Subcutaneous adipose tissue (tissue), 3 donors: ENCODE measurements around the genes ANXA5 and ADAD1.

DNA sequence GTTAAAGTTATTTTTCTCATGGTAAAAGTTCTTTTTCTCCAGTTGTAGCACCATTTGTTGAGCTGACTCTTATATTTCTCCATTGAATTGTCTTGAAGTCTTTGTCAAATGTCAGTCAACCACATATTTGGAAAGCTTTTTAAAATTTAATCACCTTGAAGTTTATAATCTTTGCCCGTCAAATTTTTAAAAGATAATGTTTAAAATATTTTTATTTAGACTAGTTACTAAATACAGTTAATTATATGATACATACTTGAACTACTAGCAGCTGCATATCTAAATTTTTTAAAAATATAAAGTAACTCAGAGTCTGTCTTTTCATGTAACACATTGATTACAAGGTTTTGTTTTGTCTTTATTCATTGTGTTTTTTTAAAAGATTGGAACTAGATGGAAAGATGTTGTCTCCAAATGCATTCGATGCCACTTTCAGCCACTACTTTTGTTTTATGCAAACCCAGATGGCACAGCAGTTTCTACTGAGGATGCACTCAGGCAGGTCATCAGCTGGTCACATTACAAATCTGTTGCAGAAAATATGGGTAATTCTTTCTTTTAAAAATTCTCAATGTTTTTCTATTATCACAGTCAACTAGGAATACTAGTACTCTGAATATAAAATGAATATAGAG, 33.4 kb downstream of the C4orf3 start:
- PRO-cap = no peak
- RAMPAGE, long total RNA, 3 experiments = no peak in any of the 3 experiments

- PRO-cap = no peak
- RAMPAGE, long total RNA, 3 experiments = no peak in any of the 3 experiments
Measured at GRCh38 chr4:119299723-119300011, 778 bp downstream of the C4orf3 start.

- PRO-cap = no peak
- RAMPAGE, long total RNA, 3 experiments = no peak in any of the 3 experiments
Measured at GRCh38 chr4:119322212-119322646, 291 bp upstream of the FABP2 start.

DNA sequence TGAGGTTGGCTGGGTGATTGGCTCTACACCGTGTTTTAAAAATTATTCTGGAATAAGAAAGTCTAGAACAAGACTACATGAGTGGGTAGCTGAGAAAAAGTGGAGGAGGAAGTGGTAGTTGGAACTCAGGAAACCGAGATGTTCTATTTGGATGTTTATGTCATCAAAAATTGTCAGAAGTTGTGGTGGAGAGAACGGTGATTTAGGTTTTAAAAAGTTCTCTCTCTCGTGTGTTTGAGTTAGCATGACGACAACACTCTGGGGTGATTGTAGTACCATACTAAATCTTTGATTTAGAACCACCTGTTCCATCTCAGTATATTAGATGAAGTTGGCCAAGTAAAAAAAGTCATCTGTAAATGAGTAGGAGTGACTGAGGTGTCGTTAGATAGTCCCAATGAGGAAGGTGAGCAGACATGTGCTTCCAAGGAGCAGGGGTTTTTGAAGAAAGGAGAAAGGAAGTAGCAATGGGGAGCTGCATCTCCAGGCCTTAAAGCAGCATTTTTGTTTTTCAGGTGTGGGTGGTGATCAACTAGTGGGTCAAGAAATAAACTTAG, 41.5 kb upstream of the FABP2 start:
- PRO-cap = no peak
- RAMPAGE, long total RNA, 3 experiments = no peak in any of the 3 experiments

DNA sequence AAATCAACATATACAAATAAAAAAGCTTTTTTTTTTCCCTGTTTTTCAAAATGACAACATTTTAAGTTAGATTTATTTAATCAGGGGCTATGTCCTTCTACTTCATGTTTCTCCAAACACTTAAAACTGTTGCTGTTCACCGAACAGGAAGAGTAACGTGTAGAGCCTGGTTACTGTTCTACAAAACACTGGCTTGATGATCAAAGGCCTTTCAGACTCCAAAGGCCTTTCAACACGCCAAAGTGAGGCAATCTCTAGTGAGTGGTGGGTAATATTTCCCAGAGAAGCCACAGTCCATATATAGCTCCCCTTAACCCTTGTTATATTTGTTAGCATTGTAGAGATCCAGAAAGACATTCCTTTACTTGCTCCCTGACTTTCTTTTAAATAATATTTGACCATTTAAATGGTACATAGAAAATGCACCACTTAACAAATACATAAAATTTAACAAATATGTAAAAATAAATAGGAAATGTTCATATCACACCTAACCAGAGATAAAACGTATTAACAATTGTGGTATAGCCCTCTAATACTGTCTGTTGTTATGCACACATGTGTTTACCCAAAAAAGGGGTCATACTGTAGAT, 49.4 kb upstream of the FABP2 start:
- PRO-cap = no peak
- RAMPAGE, long total RNA, 3 experiments = no peak in any of the 3 experiments

- PRO-cap = no peak
- RAMPAGE, long total RNA, 3 experiments = no peak in any of the 3 experiments
Measured at GRCh38 chr4:119481789-119482549, 146.6 kb downstream of the PDE5A start.

- PRO-cap = no peak
- RAMPAGE, long total RNA, 3 experiments = no peak in any of the 3 experiments
Measured at GRCh38 chr4:119626387-119626835, 2.2 kb downstream of the PDE5A start.

GRCh38 chr4:119679030-119679670, 50.5 kb upstream of the PDE5A start:
- PRO-cap = no peak
- RAMPAGE, long total RNA, 3 experiments = no peak in any of the 3 experiments

DNA sequence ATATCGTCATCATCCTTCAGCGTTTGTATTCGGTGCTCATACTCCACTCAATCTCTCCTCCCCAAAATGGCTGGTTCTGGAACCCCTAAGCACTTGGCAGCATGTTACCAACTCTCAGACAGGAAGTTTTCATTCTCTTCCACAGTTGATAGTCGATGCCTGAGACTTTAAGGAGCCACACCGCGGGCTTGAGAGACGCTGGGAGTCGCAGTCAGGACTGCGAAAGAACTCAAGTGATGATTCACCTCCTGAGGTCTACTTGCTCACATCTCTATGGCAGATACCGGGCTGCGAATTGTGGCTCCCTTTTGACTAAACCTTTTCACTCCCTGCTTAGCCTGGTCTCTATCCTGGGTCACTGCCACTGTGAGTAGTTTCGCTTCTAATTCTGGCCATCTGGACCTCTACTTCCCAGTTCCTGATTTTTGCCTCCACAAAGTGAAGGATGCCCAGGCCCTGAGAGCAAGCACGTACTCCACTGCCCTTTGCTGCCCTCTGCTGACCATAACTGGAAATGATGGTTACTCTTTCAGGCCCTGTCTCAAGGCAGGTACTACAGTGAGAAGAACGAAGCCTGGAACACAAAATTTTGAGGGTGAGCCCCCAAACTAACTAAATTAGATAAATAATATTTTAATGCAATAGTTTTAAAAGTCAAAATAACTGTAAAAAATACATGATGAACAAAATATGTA, 16.9 kb downstream of the MAD2L1 start:
- PRO-cap = unidirectional peak, plus-strand start at position 178 of the sequence; unidirectional peak, minus-strand start at position 398 of the sequence
- RAMPAGE, long total RNA, 3 experiments = no peak in any of the 3 experiments

- PRO-cap = no peak
- RAMPAGE, long total RNA, 3 experiments = no peak in any of the 3 experiments
Measured at GRCh38 chr4:120517889-120518451, 404.6 kb downstream of the PRDM5 start.

GRCh38 chr4:120816416-120816873, 106.1 kb downstream of the PRDM5 start:
- PRO-cap = no peak
- RAMPAGE, long total RNA, 3 experiments = no peak in any of the 3 experiments

DNA sequence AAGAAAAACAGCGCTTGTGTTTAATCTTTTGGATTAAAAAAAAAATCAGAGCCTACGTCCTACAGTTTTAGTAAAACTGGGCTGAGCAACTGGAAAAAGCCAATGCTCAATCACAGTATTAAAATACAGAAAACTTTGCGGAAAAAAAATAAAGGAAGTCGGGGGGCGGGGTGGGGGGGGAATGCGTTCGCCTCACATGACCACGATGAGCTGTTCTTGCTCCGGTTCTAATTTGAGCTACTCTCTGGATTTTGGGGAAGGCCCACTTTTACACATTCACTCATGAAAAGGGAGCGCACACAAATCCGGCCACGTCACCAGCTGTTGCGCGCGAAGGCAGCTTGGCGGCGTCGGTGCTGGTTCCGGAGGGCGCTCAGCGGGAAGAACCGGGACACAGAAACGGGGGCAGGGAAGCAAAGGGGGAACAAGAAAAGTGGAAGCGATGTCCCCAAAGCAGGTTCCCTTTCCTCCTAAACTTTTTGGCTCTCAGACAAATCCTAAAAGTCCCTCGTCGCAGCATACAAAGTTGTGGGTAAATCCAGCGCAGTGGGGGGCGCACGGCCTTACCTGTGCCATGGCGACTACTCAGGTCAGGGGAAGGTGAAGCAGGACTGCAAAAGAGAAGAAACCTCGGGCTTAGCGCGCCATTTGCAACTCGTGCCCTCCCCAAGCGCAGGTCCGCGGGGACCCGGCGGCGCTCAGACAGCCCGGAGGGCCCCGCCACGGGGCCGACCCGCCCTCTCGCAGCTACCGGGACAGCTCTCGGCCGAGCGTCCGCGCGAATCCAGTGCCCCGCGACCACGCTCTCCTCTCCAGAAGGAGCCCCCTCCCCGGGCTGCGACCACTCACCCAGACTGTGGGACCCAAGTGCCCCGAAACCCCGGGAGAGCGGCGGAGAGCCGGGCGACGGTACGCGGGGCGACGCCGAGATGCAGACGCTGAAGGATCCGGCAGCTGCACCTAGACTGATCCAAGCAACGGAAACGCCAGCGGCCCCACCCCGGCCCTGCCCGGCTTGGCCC, at the start of gene ANXA5:
ANXA5 (minus strand) TSS at position 967 of the 1,022 bp plus-strand sequence.
- PRO-cap = bidirectional peak, plus-strand start at position 213 of the sequence, minus-strand start at position 125 of the sequence; bidirectional peak, plus-strand start at position 312 of the sequence, minus-strand start at position 229 of the sequence; bidirectional peak, plus-strand start outside the sequence, minus-strand start at position 962 of the sequence
- RAMPAGE, long total RNA, 3 experiments = start-site peak on the minus strand in 3 of 3 experiments, centred at positions 862 to 975 of the sequence, 1,274 to 4,370 reads per replicate

DNA sequence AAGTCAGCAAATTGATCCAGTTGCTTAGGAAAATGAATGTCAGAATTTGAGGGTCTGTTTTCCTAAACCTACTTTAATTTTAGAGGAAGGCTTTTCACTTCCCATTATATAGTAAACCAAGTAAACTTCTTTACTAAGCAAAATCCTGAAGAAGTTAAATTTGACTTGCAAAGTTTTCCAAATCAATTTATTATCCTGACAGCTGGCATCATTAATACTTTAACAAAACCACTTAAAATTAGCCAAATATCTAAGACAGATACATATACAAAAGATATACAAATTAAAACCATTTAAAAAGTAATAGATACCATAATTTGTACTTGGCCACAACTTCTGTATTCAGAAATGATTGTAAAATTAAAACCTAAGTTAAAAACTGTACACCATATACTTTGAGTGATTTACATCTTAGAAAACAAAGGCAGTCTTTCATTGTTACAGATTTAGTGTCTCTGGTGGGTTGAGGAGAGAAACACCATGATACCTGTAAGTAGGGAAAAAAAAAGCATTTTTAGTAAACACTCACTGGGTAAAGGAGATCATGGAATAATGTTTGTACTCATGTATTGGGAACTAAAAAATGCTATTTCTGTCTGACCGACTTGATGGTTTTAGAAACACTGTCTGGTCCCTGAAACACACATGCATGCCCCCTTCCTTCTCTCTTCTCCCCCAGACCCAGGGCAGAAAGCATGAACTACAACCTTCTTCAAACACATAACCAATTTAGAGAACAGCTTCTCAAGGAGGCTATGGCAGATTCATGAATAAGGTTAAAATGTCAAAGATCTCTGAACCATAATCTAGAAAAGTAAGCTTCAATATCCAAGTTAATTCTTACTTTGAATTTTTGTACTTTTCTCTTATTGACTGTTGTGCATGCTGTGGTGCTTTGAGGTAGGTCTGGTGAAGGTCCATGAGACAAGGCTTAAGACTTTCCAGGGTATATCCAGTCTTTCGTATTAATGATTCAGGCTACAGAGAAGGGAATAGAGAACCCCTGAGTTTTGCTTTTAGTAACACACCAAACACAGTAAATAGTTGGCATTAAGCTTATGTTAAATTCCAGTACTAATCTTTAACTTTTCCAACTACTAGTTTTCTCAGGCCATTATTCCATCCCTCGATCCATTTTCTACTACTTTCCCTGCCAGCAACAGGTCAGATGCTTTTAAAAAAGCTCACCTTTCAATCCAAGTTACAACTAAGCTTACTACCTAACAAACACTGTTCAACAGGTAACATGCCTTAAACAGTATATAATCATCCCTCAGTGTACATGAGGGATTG, 6.0 kb downstream of the CCNA2 start:
- PRO-cap = no peak
- RAMPAGE, long total RNA, 3 experiments = no peak in any of the 3 experiments

DNA sequence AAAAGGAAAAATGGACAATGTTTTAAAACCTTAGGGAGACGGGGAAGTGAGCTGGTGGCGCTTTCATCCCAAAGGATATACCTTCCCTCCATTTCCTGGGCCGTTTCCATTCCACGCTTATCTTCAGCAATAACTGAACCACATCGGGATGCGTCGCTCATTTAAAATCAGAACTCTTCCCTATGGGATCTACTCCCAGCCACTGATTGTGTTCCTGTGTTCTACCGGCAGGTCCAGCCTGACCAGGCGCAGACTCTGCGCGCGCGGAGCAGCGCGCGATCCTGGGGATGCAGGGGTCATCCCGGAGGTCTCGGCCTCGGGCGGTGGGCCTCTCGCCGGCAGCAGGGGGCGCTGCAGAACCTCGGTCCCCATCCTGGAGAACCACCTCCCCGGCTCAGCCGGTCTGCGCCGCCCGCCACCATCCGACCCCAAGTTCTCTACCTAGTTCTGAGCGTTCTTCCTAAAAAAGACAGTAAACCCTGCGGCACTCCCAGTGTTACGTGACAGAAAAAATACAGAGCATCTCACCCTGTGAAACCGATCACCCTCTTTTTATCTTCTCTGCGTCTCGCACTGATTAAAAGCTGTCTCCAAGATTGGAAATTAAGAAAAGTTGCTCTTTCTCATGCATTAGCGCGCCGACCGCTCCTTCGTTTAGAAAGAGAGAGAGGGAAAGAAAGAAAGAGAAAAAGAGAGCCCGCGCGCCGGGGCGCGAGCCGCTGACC, 1.7 kb downstream of the TRPC3 start:
- PRO-cap = no peak
- RAMPAGE, long total RNA, 3 experiments = no peak in any of the 3 experiments

DNA sequence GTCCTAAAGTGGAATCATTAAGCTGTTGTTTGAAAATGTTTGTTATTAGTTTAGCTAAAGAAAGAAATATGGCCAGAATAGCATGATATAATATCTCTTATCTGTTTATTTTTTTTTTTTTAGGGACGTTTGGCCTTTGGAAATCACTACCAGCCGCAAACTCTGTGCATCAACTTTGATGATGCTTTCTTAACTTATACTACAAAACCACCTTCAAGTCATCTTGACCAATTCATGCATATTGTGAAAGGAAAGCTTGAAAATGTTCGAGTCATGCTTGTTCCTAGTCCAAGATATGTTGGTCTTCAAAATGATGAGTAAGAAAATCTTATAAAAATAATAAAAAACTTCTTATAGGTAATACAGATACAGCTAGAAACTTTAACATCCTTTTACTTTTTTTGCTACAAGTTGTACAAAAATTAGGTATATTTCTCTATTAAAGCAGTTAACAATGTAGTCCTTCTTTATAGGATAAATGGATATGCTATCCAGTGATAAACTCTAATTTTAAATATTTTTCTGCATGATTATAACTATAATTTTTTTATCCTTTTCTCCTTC, 35.7 kb downstream of the BLTP1 start:
- PRO-cap = no peak
- RAMPAGE, long total RNA, 3 experiments = no peak in any of the 3 experiments

- PRO-cap = no peak
- RAMPAGE, long total RNA, 3 experiments = no peak in any of the 3 experiments
Measured at GRCh38 chr4:122294487-122295279, 84.1 kb upstream of the ADAD1 start.

DNA sequence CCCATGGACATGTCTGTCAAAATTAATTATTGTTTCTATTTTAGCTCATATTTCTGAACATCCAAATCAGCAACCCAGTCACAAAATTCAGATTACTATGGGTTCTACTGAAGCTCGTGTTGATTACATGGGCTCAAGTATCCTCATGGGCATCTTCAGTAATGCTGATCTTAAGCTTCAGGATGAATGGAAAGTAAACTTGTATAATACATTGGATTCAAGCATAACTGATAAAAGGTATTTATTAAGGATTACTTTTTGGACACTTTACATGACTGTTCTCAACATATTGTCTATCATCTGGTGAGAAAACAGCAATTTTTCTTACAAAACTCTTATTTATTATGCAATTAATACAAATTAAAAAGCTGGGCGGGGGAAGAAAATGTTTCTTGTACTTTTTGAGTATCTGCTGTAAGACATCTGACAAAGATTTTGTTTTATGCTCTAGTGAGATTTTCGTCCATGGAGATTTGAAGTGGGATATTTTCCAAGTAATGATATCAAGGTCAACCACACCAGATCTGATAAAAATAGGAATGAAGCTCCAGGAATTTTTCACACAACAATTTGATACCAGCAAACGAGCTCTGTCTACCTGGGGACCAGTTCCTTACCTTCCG, 29.3 kb upstream of the ADAD1 start:
- PRO-cap = no peak
- RAMPAGE, long total RNA, 3 experiments = no peak in any of the 3 experiments

DNA sequence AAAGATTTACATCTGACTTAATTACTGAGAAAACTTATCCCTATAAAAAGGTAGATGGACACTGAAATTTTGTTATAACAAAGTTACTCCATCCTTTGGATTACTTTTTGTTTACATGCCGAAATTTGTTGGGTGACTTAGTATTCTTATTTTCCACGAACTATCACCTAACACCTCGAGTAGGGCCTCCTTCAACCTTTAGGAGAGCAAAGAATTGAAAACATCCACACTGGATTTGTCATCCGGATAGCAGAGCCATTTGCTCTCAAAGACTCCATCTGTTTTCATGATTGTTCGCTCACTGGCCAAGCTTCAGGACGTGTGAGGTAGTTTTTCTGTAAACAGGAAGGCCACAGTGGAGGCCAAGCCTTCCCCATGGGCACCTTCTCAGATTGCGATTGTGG, at the start of gene ADAD1:
ADAD1 (plus strand) TSS at position 338 of the 404 bp plus-strand sequence.
- PRO-cap = no peak
- RAMPAGE, long total RNA, 3 experiments = no peak in any of the 3 experiments

DNA sequence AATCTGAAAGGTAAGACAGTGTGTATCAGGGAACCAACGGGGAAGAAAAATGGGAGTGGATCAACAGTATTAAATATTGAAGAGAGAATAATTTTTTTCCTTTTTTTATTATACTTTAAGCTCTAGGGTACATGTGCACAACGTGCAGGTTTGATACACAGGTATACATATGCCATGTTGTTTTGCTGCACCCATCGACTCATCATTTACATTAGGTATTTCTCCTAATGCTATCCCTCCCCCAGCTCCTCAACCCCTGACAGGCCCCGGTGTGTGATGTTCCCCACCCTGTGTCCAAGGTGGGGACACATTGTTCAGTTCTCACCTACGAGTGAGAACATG, 60.8 kb downstream of the IL21 start:
- PRO-cap = no peak
- RAMPAGE, long total RNA, 3 experiments = no peak in any of the 3 experiments

DNA sequence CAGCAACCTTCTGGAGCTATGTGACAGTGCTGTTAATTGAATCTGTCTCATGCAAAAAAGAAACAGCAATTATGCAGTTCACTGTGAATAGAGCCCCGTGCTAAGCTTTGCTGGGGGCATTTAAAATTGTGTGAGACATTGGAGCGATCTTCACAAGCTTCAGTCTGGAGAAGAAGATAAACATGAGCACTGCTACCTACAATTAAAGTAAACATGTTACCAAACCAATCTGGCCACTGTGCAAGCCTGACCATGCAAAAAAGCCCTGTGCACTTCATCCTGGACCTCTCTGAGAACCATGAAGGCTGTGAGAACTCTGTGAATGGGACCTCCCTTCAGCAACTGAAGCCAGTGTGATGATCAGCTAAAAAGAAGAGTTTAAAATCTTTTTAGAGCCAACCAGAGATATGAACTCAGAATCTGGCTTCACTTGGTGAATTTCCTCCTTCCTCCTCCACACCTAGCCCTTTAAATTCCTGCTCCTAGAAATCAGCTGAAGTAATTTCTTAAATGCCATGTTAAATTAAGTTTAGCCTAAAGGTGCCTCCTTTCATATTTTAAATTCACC, 42.8 kb upstream of the FGF2 start:
- PRO-cap = no peak
- RAMPAGE, long total RNA, 3 experiments = no peak in any of the 3 experiments